Glomerular endothelial cell (primary cell): ENCODE data around the genes KCNJ6 and PSMG1.

DNA sequence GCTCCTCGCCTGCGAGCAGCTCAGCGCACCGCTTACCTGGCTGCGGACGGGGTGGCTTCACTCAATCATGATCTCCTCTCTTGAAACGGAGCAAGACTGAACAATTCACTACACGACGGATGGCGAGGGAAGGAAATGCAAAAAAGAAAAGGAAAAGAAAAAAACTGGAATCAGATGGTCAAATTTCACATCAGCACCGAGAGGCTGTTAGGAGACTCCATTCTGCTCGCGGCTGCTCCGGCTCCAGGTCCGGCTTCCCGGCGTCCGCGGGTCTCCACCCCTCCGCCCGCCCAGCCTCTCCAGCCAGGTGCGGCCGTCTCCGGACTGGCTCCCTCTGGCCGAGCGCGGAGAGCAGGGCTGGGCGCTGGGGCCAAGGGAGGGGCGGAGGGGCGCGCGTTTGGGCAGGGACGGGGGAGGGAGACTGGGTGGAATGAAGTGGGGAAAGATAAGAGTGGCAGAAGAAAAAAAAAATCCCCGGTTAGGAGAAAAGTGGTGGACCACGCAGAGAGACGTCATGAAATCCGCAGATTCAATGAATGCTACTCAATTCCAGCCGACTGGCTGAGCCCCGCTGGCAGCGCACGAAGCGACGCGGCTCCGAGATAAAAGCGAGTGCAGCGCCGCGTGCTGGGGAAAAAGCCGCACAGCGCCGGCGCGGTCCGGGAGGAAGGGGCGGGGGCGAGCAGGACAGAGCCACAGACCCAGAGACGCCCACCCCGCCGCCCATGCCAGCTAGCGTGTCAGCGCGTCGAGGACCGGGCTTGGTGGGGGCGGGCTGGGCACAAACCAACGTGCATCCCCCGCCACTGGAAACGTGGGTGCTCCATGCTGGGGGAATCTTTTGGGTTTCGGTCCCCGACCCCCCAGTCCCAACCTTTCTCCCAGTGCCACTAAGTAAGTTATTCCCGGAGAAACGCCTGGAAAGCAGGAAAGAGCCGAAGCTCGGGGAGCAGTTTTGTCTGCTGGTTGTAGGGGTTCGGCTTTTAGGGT lies at the start of gene KCNJ6:
Gene KCNJ6, minus strand, starts transcription at position 610 of the 990 bp plus-strand sequence.
- RAMPAGE, long total RNA: no peak

GRCh38 chr21:38121941-38122536 lies 134.8 kb upstream of the KCNJ15 start:
- RAMPAGE, long total RNA: no peak

DNA sequence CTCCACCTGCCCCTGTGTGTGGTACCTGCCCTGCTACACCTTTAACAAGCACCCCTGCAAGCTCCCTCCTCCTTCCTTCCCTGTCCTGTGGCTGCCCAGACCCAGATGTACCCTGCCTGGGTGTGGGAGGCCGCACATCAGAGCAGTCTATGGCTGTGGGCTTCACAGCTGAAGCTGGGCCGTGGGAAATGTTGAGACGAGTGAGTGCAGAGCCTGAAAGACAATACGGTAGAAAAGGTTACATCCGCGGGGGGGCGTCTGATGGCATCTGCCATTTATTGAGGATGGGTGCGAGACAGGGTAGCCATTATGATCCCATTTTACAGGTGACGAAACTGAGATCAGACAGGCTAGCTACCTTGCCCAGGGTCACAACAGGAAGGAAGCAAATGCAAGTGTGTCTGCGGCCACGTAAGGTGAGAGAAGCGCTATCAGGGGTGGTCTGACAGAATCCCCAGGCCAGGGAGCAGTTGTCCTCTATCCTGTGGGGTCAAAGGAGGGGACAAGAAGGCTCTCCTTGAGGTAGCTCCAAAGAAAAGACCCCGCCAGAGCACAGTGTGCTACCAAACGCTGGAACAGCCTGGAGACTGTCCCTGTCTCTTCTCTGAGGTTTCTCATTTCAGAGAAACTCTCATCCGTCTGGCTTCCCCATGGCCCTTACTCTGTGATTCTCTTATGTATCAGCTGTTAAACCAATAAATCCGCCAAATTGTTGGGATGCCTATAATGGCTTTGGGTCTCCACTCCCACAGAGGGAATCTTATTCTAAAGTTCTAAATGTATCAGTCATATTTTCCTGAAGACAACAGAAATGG lies 4.3 kb downstream of the ERG start:
- RAMPAGE, long total RNA: no peak

DNA sequence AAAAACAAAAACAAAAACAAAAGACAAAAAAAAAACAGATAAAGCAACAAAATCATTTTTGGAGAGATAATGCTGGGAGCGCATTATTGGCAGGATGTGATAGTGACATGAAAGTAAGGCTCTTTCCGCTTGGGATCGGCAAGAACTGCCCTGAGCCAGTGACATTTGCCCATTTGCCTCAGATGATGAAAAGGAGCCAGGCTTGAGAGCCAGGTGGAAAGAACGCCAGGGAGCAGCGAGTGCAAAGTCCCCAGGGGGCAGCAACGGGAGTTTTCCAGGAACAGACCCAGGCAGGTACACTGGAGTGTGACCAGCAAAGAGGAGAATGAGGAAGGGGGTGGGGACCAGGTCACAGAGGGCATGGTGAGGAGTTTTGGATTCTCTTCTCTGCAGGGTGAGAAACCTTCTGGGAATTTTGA lies 10.8 kb upstream of the ETS2 start:
- RAMPAGE, long total RNA: no peak

DNA sequence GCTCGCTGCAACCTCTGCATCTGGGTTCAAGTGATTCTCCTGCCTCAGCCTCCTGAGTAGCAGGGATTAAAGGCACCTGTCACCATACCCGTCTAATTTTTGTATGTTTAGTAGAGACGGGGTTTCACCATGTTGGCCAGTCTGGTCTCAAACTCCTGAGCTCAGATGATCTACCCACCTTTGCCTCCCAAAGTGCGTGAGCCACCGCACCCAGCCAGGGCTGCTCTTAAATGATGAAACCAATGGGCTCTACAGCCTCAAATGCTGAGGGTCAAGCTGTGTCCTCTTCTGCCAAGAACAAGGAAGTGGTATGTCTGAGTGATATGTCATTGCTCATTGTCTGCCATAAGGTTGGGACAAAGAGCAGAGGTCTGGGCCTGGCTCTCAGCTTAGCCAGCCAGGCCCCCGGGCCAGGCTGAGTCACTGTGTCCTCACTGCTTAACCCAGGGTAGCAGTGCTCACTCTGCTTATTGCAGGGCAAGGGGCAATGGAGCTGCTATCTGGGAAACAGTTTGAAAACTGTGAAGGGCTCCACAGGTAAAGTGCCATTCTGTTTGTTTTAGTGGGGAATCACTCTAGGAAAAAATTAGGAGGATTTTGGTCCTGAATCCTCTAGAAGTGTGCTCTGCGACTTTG lies 8.3 kb upstream of the ETS2 start:
- RAMPAGE, long total RNA: no peak

GRCh38 chr21:38802592-38803633 lies 2.8 kb upstream of the ETS2 start:
- RAMPAGE, long total RNA: no peak

GRCh38 chr21:38804363-38805412 lies 1.0 kb upstream of the ETS2 start:
- RAMPAGE, long total RNA: no peak

DNA sequence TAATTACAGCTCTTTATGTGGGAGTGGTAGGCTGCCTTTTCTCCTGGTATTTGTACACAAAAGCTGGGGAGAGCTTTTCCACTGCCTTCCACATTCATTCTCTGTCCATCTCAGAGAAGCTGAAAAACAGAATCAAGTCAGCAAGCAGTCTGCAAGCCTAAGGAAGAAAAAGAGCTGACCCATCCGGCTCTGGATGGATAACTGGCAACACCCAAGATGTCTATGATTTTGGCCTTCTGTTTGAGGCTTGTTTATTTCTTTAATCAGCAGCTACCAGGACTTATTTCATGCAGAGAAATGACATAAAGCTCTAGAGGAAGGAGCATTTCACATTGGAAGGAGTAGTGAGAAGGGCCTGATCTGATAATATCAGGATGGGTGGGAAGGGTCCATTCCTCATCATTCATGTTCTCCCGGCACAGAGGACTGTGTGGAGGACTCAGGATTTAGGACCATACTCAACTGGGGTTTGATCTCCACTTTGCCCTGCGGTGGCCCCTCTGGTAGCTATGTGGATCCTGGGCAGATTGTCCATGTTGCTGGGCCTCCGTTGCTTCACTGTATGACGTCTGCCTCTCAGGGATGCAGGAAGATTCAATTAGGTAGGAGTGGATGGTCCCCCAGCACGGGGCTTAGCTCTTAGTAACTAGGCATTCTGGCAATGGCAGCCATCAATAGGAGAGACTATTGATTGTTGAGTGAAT lies 2.1 kb downstream of the ETS2 start:
- RAMPAGE, long total RNA: no peak

DNA sequence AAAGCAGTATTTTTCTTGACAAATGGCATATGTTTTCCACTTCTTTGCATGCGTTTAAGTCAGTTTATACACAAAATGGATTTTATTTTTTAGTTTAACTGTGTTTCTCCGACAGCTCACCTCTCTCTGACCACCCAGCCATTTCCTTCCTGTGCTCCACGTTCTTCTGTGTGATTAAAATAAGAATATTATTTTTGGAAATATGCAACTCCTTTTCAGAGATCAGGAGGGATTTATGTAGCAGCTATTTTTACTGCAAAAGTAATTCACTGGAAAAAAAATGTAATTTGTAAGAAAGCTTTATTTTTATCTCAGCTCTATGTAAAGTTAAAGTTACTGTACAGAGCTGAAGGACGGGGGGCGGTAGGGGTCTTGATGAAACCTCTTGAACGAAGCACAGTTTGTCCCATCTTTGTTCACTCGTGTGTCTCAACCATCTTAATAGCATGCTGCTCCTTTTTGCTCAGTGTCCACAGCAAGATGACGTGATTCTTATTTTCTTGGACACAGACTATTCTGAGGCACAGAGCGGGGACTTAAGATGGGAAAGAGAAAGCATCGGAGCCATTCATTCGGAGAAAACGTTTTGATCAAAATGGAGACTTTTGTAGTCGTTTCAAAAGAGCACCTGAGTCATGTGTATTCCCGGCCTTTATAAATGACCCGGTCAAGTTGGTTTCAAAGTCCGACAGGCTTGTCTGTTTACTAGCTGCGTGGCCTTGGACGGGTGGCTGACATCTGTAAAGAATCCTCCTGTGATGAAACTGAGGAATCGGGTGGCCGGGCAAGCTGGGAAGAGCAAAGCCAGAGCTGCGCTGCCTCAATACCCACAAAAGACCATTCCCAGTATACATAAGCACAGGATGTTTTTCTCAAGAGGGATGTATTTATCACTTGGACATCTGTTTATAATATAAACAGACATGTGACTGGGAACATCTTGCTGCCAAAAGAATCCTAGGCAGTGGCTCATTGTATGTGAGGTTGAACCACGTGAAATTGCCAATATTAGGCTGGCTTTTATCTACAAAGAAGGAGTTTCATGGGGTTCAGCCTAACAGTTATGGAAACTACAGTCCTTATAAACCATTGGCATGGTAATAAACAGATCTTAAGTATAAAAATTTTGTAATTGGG lies 18.4 kb downstream of the ETS2 start:
- RAMPAGE, long total RNA: no peak

DNA sequence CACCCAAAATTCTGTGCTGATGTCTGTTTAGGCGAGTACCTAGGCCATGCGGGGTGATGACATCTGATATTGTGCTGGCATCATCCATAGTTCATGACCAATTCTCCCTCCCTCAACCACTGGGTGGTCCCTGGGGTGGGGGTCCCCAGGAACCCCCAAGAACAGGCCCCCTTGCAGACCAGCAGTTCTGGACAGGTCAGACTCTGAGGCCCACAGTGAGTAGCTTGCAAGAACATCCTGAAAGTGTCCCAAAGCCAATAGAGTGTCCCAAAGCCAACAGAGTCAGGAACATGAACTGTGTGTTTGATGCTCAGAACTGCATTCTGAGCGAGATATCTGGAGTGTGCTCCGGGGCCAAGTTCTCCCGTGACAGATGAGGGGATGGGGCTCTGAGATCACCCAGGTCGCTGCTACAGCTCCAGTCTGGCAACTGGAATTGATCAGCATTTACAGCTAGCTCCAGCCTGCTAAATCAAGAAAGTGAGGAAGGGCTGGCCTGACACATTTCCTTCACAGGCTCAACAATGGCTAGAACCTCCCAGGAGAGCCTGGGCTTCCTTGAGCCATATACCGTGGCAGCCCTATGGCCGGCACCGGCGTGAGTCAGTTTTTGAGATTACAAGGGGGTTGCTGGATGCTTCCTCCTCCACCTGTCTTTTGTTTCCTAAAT lies 104.0 kb downstream of the ETS2 start:
- RAMPAGE, long total RNA: no peak

DNA sequence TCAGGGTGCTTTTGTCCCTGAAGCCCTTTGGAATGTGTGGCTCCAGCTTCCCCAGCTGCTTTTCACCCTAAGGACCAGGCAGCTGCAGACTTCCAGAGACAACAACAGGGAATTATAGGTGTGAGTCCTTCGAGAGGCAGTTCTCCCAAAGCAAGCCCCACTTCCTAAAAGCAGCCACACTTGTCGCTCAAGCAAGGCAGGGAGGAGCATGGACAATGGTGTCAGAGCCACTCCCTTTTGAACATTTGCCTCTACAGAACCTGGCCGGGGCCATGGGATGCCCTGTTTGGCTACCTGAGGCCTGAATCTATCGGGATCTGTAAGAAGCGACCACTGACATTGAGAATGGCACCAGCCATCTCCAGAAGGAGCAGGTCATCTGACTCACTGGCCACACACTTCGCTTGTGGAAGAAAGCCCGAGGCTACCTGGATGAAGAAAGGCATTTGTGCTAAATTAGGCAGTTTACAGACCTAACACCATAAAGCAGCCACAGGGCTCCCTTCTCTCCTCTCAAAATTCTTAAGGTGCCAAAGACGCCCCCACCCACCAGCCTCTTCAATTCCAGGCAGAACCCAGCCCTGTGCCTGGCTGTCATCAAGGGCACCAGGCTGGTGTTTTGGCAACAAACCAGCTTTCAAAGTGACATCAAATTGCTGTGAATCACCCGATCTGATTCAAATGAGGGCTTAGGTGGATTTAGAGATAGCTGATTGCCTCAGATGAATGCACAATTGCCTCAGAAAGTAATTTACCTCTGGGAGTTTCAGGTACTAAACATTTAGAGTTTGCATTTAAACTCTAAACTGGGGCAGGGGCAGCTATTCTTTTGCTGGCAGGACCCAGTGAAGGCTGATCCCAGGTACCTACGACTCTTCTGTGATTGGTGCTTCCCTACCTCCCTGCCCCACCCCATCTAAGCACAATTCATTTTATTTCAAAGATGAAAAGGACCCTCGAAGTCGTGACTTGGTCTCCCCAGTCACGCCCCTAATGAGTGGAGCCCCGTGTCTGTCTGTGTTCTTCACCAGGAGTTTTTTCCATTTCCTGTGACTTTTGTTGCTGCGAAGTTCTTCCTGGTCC lies 104.9 kb downstream of the ETS2 start:
- RAMPAGE, long total RNA: no peak

GRCh38 chr21:38911354-38912020 lies 105.8 kb downstream of the ETS2 start:
- RAMPAGE, long total RNA: no peak

- RAMPAGE, long total RNA: no peak
These were observed 153.4 kb downstream of the ETS2 start for GRCh38 chr21:38958813-38959788.

DNA sequence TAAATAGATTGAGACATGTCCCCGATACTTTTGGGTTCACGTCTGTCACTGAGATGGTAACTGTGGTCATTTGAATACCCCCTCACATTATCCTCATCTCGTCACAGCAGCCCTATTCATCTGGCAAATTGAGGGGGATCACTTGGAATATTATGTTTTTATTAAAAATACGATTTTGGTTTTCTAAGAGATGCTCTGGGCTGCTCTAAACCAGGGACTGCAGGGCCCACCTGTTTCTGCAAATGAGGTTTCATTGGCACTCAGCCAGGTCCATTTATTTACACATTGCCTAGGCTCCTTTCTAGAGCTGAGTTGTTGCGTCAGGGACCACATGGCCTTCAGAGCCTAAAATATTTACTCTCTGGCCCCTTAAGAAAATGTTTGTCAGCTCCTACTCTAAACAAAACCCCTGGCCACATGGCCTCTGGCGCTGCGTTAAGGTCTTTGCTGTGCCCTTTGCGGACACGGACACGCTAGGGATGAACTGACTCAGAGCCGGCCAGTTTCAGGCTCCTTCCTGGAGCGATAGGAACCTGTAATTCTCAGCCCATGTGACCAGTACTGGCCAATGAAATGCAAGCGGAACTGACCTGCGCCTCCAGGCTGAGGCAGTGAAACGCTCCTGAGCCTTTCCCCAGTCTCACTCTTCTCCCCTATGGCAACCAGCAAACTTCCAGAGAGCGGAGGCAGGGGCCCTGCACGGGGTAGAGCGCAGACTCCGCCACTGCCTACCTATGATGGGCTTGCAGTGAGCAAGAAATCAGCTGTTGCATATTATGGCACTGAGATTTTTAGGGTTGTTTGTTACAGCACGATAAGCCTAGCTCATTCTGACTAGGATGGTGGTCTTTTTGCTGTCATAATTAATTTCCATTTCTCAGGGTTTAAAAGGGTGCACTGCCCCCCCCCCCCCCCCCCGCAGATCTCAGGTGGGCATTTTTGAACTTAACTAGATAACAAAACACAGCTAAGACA lies 160.2 kb downstream of the ETS2 start:
- RAMPAGE, long total RNA: no peak

DNA sequence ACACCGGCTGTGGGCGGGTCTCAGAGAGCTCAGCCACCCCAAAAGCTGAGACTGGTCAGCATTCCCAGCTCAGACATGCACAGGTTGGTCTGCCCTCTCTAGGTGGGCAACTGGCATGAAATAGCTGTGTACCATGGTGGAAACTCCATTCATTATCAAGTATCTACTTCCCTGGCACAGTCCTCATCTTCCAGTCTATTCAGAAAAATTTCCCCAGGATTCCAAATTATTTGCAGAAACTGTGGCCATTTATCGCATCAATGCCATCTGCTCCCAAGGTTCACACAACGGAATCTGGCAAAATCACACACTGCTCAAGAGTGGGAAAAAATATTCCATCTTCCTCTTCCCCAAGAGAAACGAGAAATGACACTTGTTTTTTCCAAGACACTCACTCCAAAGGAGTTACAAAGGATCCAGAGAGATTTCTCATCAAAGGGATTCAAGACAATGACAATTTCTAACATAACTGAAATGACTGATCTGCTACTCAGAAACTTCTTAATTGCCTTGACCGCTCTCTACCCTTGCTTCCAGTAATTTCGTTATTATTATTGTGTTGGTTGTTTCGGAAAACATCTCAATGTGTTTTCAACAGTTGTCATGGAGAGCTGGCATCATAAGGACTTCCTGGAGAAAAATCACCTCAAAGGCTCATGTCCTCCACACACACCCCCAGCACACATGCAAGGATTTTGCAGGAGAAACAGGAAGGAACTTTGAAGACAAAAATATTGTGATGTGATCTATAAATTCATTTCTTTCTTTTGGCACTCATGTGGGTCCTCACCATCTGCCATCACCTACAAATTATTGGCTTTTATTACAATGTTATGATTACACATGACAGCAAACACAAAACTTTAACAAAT lies 128.0 kb downstream of the PSMG1 start:
- RAMPAGE, long total RNA: no peak

DNA sequence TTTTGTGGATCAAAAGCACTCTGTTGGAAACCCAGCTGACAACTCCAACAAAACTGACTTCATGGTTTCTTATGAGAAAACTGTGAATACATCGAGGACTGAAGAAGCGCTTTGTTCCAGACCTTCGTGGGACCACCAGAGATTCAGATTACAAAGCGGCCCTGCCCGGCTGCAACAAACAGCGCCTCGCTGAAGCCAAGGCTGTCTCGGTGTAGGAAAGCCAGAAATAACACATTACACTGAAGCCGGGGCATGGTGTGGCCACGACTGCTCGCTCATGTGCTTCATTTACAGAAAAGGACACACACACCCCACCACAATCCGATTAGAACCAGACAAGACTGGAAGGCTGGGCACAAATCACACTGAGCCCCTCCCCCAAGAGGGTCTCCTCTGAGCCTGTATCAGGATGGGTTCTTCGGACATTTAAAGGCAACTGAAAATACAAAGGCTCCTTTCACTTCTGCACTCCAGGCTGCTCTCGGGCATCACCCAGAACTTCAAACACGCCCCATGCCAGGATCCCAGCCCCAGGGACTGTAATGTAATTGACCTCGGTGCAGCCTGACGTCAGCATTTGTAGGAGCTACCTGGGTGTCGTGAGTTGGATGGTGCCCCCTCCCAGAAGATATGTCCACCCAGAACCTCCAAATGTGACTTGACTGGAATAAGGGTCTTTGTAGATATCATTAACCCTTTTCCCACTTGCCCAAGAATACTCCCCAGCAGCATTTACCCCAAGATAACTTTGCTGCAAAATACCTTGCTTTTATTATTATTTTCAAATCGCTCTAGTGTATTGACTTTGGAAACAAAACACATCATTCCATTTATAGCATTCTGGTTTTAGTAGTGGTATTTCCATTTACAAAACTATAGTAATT lies 95.3 kb downstream of the PSMG1 start:
- RAMPAGE, long total RNA: no peak

DNA sequence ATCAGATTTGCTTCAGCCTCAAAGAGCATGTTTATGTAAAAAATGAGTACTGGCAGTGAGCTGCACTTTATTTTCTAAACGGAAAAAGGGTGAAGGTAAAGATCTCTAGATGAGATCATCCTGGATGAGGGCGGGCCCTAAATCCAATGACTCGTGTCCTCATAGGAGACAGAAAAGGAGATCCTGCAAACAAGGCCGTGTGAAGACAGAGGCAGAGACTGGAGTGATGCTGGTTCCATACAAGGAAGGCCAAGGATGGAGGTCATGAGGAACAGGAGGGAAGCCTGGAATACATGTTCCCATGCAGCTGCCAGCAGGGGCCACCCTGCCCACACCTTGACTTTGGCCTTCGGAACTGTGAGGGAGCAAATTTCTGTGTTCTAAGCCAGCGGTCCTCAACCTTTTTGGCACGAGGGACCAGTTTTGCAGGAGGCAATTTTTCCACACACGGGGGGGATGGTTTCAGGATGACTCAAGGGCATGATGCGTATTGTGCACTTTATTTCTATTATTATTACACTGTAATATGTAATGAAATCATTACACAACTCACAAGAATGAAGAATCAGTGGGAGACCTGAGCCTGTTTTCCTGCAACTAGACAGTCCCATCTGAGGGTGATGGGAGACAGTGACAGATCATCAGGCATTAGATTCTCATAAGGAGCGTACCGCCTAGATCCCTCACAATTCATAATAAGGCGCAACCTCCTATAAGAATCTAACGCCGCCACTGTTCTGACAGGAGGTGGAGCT lies 94.3 kb downstream of the PSMG1 start:
- RAMPAGE, long total RNA: no peak

- RAMPAGE, long total RNA: no peak
These were observed at the start of gene PSMG1 for GRCh38 chr21:39183090-39183688. Gene PSMG1 (minus strand): TSS chr21:39183451.

DNA sequence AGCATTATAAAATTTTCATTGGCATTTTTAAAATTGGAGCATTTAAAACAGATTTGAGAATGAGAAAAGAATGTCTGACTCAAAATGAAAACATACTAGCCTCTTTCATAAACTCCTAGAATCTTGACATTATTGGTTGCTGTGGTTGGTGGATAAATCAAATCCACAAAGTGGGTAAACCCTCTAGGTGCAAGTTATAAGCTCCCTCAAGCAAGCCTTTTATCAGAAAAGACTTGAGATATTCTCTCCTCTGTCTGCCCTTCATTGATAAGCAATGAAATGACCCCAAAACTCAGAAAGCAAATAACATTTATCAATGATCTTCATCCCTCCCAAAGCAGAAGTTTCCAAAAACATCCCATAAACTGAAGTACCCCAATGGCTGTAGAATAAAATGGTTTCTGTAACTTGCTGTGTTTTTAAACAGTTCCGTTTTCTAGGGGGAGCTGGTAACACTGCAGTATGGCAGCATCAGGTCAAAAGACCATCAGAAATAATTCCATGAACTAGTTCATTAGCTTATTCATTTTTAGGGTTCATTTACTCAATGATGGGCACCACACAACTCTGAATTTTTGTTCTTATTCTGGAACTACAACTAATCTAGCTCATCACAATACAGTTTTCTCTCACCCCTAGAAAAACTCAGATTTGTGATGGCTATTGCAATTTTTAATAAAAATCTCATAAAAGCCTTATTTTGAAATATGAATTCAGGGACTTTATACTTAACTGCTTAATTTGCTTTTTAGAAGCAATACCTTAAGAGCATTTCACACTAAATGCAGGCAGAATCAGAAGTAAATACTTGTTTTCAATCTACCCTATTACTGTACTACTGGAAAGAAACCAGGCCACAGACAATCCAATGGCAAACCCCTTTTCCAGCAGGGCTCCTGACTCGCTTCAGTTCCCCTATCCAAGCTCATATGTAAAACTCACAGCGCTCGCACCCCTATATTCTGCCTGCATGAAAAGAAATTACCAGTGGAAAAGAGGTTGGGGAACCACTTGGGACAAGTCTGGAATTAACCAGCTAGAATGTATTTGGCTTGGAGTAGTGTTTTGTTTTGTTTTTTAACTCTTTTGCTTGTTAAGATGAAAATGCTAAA lies 7.4 kb upstream of the PSMG1 start:
- RAMPAGE, long total RNA: no peak

- RAMPAGE, long total RNA: no peak
These were observed 36.9 kb upstream of the PSMG1 start for GRCh38 chr21:39220079-39220663.